ENCODE measurements around the genes DAZAP2 and ACVRL1.

GRCh38 chr12:50504726-50504910, 167 bp upstream of the DIP2B start:
- RRBS, result no CpG with 5 or more reads among the region's 9 CpGs

GRCh38 chr12:50517408-50518089, 12.8 kb downstream of the DIP2B start:
- RRBS, result no CpG with 5 or more reads among the region's 3 CpGs

- RRBS, result no CpG with 5 or more reads among the region's 19 CpGs
Observed at GRCh38 chr12:50520265-50521369, 15.8 kb downstream of the DIP2B start.

DNA sequence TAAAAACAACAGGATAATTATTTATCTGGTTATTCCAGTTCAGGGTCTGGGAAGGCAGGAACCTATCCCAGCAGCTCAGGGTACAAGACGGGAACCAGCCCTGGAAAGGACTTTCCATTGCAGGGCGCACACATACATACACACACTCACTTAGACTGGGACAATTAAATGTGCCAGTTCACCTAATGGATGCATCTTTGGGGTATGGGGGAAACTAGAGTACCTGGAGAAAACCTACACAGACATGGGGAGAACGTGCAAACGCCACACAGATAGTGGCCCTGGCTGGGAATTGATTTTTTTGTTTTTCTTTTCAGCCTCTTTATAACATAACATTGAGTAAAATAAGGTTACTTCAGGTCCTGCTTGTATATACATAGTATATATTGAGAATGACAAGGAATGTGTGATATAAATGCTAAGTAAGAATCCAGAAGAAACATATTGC, 17.6 kb downstream of the DIP2B start:
- RRBS, result no CpG with 5 or more reads among the region's 4 CpGs

- RRBS, result no CpG with 5 or more reads among the region's 3 CpGs
Observed at GRCh38 chr12:50691025-50691361, 72.9 kb upstream of the ATF1 start.

- RRBS, result no CpG with 5 or more reads among the region's 3 CpGs
Observed at GRCh38 chr12:50934273-50935056, 9.7 kb downstream of the METTL7A start.

DNA sequence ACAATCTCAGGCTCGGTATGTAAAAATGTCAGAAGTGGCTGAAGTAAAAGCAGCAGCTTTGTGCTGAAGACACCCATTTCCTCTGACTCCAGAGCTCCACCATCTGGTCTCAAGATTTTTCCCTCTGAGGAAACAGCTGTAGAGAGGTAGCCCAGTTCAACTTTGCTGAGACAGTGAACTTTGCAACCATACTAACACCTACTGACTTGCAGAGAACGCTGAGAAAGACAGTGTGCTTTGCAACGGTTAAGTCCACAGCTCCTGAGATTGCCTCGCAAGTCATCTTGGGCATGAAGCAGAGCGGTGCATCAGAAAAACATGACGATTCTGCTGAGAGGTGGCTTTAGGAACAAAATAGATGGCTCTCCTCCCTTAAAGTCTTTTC, 34.7 kb downstream of the HIGD1C start:
- RRBS, result no CpG with 5 or more reads among the region's 6 CpGs

DNA sequence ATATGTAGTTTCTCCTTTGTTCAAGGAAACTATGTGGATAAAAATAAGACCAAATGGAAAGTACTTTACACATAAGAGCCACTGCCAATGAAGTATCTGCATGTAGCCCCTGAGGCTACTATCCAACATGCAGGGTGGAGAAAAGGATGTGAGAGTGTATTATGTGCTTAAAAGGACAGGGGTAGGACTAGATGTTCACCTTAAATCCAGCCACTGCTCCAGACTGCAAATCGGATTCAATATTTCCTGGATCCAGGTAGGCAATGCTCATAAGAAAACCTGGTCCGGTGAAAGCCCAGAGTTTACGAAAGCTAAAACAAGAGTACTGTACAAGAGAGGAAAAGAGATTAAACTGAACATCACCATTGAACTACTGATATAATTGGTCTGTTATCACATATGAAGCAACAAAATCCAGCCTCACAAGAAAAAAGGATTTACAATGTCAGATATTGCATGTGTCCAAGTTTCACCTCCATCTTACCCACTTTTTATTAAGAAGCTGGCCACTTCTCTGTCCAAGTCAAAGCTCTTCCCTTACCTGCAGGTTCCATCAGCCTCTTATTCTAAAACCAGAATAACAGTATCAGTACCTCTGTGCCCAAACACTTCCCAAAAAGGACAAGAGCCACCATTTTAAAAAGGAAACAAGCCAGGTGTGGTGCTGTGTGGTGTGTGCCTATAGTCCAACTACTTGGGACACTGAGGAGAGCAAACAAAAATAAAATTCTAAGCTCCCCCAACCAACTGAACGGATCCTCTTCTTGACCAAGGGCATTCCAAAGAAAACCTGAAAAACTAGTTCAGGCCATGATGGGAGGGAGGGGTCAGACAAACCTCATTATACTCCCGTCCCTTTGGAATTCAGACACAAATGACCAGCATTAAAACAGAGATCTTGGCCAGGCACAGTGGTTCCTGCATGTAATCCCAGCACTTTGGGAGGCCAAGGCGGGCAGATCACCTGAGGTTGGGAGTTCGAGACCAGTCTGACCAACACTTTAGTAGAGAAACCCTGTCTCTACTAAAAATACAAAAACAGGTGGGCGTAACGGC, 20.7 kb downstream of the SLC11A2 start:
- RRBS, result no CpG with 5 or more reads among the region's 9 CpGs

- RRBS, result no CpG with 5 or more reads among the region's 8 CpGs
Observed at GRCh38 chr12:51008663-51009504, 17.3 kb downstream of the SLC11A2 start.

DNA sequence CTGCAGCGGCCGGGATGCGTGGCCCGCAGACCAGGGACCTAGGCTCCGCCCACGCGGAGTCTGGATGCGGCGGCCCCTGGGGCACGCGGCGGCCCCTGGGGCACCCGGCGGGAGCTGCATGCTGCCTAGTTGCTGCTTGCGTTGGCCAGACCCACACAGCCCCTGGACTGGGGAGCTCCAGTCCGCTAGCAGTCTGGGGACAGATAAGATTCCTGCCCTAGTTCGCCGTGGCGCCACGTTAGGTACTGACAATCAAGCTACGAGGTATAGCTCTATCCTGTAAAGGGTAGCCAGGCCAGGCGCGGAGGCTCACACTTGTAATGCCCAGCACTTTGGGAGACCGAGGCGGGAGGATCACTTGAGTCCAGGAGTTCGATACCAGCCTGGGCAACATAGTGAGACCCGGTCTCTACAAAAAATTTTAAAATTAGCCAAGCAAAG, 291 bp upstream of the SLC11A2 start:
- RRBS, result 1% methylated on average over 8 of the region's 27 CpGs

- RRBS, result no CpG with 5 or more reads among the region's 7 CpGs
Observed at GRCh38 chr12:51216654-51217066, 1.2 kb downstream of the POU6F1 start.

DNA sequence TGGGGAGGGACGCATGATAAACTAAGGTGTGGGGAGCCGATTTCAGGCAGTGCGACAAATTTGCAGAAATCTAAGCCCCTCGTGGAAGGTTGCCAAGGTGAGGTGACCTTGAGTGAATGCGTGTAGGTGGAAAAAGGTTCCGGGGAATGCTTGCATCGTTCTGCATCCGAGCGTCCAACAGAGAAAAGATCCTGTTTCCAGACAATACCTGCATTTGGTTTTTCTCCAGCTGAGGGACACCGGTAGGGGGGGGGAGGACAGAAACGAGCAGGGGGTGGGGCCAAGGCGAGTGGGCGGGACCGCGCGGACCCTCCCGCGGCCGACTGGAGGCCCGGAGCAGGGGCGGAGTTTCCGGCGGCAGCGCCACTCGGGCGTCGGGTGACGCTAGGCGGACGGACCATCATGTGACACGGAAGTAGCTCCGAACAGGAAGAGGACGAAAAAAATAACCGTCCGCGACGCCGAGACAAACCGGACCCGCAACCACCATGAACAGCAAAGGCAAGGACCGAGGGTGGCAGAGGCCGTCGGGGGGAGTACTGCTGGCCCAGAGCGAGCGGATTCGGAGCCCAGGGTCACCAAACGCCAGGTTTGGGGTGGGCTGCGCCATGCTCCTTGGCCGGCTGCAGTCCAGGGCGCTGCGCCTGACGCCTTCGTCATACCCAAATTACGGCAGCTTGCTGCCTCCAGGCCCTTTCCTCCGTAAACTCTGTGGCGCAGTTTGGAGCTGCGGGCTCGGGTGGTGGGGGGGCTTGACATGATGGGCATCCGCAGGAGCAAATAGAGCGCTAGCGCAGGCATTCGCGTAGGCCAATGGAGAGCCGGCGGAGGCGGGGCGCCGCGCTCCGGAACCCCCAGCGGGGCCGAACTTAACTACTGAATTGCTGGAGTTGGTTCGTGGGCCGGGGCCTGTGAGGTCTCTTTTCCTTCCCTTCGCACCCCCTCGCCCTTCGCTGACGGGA, at the start of gene DAZAP2:
DAZAP2 (plus strand) TSS at position 407 of the 962 bp plus-strand sequence.
- RRBS, result 2% methylated on average over 18 of the region's 78 CpGs

DNA sequence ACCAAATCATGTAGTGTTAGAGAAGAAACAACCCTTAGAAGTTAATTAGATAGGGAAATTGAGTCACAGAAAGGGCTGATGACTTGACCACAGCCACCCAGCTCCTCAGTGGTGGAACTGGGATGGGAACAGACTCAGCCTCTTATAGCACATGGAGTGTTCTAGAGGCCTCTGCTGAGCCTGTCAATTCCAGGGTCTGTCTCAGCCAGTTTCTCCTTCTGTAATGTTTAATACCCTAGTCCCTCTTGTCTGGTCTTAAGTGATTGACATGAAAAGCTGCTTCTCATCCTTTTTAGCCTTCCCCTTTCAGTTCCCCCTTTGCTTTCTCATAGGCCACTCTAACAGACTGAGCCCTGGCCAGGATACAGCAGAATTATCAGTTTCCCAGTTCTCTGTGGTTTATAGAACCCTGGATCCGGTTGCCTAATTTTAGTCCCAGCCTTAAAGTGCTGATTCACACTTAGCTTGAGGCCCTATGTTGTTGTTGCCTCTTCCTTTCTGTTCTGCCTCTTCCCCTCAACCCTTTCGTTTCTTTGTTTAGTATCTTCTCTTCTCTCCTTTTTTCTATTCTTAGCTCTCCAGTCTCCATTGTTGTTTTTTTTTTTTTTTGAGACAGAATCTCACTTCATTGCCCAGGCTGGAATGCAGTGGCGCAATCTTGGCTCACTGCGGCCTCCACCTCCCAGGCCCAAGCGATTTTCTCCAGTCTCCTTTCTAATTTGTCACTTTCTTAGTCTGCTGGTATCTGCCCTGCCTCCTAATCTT, 2.8 kb upstream of the BIN2 start:
- RRBS, result no CpG with 5 or more reads among the region's 5 CpGs

DNA sequence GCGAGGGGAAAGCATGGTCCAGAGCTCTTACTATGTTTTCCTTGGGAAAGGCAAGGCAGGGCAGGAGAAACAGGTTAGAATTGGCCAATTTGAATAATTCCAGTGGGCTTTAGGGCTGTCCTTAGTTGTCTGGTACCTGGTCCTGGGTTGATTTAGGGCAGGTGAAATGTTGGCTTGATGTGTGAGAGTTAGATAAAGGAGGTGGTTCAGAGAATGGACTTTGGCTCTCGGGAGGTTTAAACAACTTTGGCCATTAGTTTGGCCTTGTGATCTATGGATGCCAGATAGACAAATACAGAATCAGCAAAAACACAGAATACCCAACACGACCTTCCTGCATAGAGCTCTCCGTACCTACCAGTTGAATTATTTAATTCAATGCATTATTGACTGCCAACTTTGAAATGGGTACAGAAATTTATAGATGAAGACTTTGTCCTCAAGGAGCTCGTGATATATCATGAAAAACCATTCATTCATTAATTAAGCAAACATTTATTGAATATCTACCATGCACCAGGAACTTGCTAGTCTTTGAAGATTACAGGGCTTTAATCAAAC, 35.1 kb downstream of the SCN8A start:
- RRBS, result no CpG with 5 or more reads among the region's 5 CpGs

- RRBS, result 48% methylated on average over 20 of the region's 90 CpGs
Observed at GRCh38 chr12:51868618-51870030, 18.8 kb upstream of the ANKRD33 start.

DNA sequence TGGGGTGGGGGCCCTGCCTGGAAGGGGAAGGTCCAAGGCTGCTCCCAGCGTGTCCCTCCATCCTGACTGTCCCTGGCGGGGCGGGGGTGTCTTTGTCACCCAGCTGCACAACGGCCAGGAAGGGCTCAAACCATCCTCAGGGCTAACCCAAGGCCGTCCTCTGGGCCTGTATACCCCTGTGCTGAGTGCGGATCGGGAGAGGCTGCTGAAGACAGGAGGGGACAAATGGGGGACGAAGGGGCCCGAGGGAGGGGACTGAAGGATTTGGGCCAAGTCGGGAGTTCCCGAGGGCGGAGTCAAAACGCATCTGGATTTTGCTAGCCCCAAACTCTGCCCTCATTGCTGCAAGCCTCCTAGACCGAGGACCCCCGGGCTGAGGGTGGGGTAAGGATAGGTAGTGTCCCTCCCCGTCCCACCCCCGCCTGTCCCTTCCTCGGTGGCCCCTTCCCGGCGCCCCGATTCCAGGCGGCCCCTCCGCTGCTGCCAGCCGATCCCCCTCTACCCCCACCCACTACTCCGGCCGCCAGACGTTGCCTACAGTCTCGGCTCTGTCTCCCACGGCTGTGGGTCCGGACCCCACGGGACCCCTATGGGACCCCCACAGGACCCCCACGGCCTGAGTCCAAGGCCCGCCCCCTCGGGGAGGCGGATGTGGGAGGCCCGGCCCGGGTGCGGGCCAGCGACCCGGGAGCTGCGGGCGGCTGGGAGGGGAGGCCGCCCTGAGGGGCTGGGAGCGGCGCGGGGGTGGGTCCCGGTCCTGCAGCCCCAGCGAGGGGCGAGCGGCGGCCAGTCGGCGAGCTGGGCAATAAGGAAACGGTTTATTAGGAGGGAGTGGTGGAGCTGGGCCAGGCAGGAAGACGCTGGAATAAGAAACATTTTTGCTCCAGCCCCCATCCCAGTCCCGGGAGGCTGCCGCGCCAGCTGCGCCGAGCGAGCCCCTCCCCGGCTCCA, at the start of gene ACVRL1:
ACVRL1 (plus strand) TSS at position 895 of the 951 bp plus-strand sequence.
- RRBS, result 75% methylated on average over 31 of the region's 62 CpGs

DNA sequence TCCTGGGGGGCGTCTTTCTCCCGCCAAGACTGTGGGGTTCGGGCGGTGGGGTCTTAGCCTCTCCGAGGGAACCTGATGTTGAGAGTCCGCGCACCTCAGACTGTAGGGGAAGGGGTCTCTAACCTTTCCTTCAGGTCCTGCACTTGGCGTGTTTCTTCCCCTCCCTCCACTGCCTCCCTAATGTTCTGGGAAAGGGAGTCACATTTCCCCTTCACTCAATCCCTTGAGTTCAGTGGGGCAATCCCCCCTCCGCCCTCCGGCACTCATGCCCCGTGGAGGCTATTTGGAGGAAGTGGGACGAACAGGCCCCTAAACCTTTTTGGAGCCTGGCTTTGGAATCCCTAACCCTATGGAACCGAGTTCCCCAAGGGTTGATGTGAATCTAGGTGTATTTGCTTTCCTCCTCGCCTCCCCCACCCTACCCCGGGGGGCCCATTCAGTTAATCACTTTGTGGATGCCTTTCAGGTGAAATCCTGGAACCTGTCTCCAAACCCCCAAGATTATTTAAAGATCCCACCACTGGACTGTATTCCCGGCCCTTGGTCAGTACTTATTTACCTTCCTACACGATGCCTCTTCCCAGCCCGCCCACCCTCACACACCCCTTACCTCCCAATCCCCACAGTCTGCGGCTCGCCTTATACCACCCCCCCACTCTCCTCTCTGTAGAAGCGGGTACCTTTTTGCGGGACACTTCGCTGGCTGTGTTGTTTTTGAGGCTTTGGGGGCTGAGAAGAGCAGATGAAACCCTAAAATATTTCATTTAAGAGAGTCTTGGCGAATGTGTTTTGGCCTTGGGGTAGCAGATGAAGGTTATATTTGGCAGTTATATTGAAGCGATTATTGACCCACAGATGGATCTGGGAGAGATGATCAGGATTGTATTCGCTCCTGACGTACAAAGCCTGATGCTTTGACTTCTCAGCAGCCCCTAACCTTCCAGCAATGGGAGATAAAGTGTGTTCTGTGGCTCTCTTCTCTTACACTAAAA, 1.0 kb downstream of the ACVR1B start:
- RRBS, result 5% methylated on average over 2 of the region's 27 CpGs

DNA sequence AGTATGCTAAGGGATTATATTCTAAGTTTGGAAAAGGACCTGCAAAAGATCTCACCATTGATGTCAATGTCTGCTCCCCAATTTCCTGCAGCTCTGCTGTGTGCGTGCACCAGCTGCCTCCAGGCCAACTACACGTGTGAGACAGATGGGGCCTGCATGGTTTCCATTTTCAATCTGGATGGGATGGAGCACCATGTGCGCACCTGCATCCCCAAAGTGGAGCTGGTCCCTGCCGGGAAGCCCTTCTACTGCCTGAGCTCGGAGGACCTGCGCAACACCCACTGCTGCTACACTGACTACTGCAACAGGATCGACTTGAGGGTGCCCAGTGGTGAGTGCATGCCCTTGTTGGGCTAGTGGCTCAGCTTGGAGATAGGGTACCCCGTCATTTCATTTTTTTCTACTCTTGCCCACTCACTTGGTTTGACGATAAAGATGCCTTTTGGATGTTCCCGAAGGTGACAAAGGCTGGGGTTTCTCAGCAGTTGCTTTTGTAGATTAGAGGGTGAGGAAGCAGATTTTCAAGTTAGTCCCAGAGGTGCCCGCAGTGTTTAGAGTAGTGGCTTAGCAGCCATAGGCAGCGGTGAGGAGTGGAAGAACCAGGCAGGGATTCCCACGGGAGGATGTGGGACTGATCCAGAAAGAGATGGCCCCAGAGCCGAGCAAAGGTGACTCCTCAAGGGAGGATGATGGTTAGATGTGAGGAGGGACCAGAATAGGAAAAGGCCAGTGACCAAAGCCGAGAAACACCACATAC, 23.9 kb downstream of the ACVR1B start:
- RRBS, result no CpG with 5 or more reads among the region's 15 CpGs

DNA sequence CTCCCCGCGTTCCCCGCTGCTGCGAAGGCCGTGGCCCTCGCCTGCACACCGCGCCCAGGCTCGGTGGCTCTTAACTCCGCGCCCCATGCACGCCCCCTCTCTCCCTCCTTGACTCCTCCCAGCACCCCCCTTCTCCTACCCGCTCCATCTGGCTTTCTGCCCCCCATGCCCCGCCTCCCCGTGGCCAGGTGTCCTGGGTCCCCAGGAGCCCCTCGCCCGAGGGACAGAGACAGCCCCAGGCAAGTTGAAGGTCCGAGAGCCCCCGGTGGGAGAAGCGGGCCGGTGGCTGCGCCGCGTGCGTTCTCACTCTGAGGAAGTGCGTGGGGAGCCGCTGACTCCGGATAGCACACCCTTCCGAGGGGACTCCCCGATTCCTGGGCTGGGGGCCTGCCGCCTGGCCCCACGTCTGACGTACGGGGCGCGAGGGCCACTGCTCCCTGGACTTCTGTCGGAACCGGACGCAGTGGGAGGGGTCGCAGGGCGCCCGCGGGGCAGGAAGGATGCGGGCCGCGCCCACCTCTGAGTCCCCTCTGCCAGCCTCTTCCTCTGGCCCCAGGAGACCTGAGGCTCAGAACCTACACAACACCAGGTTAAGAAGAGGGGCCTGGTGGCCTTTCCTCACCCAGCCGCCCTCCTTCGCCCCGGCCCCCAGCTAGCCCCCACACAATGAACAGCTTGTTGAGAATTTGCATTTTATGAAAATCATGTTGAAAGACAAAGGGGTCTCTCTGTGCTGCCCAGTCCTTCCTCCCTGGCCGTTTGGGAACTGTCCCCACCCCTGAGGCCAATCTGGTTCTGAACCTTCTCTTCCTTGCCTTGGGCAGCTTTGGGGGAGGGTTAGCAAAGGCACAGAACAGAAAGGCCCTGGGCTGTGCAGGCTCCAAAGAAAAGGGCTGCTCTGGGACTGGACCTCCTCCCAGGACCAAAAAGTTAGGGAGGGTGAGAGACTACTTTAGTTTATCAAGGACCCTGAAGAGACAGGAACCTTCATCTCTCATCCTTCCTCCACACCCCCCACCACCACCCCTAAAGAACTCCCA, 975 bp downstream of the TAMALIN start:
- RRBS, result 29% methylated on average over 11 of the region's 50 CpGs

GRCh38 chr12:52014948-52015971, 8.5 kb downstream of the TAMALIN start:
- RRBS, result 98% methylated on average over 20 of the region's 53 CpGs